Measurements from ENCODE around the genes GABRD and PRKCZ.

GRCh38 chr1:1923051-1923487 lies 4.0 kb upstream of the TMEM52 start:
- RAMPAGE, long total RNA = no peak
- RRBS, 2 experiments = no CpG with 5 or more reads among the region's 14 CpGs
CAGE:
- cytosol, long polyA minus RNA = no peak
- cytosol, long polyA plus RNA = no peak
- long polyA plus RNA = no peak
- nucleolus, long total RNA = no peak
- nucleus, long polyA plus RNA = no peak
- nucleus, long total RNA = no peak

GRCh38 chr1:1954699-1955213 lies 35.7 kb upstream of the TMEM52 start:
- RAMPAGE, long total RNA = no peak
- RRBS, 2 experiments = no CpG with 5 or more reads among the region's 31 CpGs
CAGE:
- cytosol, long polyA minus RNA = no peak
- cytosol, long polyA plus RNA = no peak
- long polyA plus RNA = no peak
- nucleolus, long total RNA = no peak
- nucleus, long polyA plus RNA = no peak
- nucleus, long total RNA = no peak

DNA sequence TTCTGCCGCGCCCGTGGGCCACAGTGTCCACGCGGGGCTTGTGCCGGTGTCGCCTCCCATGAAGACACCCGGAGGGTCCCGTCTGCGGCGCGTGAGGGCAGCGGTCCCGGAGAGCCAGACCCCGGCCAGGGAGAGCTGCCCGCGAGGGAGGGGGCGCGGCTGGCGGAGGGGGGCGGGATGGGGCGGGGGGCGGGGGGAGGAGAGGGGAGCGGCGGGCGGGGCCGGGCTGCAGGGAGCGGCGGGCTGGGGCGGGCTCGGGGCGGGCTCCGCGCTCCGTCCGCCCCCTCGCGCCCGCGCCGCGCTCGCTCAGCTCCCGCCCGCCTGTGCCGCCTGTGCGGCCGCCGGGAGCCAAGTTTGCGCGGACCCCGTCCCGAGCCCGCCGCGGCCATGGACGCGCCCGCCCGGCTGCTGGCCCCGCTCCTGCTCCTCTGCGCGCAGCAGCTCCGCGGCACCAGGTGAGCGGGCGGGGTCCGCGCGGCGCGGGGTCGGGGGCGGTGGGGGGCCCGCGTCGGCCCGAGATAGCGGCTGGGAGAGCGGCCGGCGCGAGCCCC lies at the start of gene GABRD:
Gene GABRD (plus strand): TSS at position 309 of the 551 bp plus-strand sequence.
- RAMPAGE, long total RNA = no peak
- RRBS, 2 experiments = 12 to 26% methylated on average over 19 to 23 of the region's 83 CpGs
CAGE:
- cytosol, long polyA minus RNA = no peak
- cytosol, long polyA plus RNA = no peak
- long polyA plus RNA = no peak
- nucleolus, long total RNA = no peak
- nucleus, long polyA plus RNA = no peak
- nucleus, long total RNA = no peak

DNA sequence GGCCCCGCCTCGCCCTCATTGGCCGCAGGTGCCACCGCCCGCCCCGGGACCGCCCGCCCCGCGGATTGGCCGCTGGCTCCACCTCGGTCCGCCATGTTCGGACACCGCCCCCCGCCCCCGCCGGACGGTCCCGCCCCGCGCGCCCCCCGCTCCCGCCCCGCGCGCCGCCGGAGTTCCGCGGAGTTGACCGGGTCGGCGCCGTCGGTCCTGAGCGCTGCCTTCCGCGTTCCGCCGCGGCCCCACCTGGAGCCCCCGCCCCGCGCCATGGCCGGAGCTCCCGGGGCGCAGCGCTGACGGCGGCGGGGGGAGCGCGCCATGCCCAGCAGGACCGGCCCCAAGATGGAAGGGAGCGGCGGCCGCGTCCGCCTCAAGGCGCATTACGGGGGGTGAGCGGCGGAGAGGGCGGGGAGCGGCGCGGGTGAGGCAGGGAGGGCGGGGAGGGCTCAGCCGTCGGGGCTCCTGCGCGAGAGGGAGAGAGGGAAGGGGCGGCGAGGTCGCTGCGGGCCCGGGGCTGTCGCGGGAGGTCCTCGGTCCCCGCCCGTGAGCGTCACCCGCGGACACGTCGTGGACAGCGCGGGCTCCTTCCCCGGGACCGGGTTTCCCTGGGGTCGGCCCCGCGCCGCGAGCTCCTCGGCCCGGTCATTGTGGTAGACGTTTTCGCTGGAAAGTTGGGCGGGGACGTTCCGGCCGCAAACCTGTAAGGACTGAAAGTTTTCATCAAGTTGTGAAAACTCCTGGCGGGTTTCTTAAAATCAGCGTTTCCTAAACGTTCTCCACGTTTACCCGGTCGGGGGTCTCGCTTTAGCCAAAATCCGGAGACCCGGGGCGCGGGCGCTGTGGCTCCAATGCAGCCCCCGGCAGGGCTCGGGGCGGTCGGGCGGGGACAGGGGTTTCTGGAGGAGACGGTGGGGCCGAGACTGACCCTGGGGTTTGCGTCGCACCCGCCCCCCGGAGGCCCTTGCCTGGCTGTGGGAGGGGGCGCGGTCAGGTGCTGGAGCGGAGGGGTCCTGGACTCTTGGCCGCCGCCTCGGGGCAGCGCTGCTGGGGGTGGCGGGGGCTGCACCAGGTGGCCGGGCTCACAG lies at the start of gene PRKCZ:
Gene PRKCZ (plus strand): TSS at position 96 of the 1,082 bp plus-strand sequence.
- RAMPAGE, long total RNA = no peak
- RRBS, 2 experiments = 3 to 6% methylated on average over 73 to 87 of the region's 138 CpGs
CAGE:
- cytosol, long polyA minus RNA = no peak
- cytosol, long polyA plus RNA = no peak
- long polyA plus RNA = no peak
- nucleolus, long total RNA = no peak
- nucleus, long polyA plus RNA = no peak
- nucleus, long total RNA = no peak

DNA sequence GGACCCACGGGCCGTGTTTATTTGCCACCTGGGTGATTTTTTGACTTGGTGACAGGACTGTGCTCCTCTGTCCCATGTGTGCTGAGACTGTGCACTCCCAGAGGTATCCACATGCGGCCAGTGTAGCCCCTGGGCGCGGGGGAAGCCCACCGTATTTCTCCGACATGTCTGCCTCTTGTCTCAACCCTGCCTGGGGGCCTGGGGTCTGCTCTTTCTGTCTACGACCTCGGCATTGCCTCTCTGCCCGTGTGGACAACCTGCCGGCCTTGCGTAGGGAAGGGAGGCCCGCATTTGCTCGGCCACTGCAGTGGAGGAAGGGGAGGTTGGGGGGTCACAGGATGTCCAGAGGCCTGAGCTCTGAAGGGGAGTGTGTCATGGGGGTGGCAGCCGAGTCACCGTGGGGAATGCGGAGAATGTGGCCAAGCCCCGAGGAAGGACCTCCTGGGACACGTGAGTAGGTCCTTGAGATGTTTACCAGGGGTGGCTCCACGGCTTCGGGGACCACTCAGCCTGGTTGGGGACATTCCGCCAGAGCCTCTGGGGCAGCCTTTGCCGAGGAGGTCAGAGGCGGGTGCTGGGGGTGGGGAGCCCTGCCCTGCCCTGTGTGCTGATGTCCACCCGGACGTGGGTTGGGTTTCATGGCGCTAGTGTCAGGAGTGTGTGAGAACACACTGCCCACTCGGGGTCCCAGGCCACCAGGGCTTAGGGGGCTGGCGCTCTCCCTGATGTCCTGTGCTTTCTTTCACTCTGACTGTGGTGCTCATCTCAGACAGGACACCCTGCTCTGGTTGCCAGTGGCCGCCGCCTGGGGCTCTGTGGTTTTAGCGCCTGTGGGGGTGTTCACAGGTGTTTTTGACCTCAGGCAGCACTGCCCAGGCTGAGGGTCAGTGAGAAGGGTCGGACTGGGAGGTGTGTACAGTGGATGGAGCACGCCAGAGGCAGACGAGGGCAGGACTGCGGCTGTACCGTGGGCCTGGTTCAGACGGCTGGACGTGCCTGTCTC lies 11.2 kb downstream of the PRKCZ start:
- RAMPAGE, long total RNA = no peak
- RRBS, 2 experiments = no CpG with 5 or more reads among the region's 39 CpGs
CAGE:
- cytosol, long polyA minus RNA = no peak
- cytosol, long polyA plus RNA = no peak
- long polyA plus RNA = no peak
- nucleolus, long total RNA = no peak
- nucleus, long polyA plus RNA = no peak
- nucleus, long total RNA = no peak

GRCh38 chr1:2124737-2125384 lies 69.7 kb downstream of the FAAP20 start:
- RAMPAGE, long total RNA = no peak
- RRBS, 2 experiments = no CpG with 5 or more reads among the region's 26 CpGs
CAGE:
- cytosol, long polyA minus RNA = no peak
- cytosol, long polyA plus RNA = no peak
- long polyA plus RNA = no peak
- nucleolus, long total RNA = no peak
- nucleus, long polyA plus RNA = no peak
- nucleus, long total RNA = no peak

GRCh38 chr1:2242942-2243998 lies 15.2 kb downstream of the SKI start:
- RAMPAGE, long total RNA = no peak
- RRBS, 2 experiments = no CpG with 5 or more reads among the region's 37 CpGs
CAGE:
- cytosol, long polyA minus RNA = no peak
- cytosol, long polyA plus RNA = no peak
- long polyA plus RNA = no peak
- nucleolus, long total RNA = no peak
- nucleus, long polyA plus RNA = no peak
- nucleus, long total RNA = no peak

DNA sequence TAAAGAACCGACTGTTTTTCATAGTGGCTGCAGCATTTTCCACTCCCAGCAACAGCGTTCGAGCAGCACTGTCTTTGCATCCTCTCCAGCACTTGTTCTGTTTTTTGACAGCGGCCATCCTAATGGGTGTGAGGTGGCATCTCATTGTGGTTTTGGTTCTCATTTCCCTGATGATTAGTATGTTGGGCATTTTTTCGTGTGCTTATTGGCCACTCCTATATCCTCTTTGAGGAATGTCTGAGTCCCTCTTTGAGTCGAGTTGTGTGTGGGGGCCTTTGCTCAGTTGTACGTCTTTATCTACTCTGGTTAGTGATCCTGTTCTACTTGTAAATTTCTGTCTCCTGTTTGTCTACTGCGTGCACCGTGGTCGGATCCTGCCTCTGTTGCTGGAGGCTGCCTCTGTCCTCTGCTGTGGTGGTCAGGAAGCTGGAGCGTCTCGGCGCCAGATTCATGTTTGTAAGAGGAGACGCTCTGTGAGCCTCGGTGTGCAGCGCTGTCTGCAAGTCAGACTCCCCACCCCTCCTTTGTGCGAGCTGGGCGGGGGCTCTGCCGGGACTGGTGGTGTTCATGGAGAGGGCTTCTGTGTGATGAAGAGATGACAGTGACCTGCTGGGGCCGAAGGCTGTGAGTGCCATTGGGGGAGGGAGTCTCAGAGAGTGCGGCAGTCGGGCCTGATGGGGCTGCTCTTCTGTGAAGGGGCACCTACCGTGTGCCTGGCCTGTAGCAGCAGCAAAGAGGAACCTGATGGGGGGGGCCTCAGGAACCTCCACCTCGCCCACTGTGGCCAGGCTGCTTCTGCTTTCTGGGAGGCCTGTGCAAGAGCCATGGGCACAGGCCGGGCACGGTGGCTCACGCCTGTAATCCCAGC lies 18.2 kb downstream of the SKI start:
- RAMPAGE, long total RNA = no peak
- RRBS, 2 experiments = no CpG with 5 or more reads among the region's 27 CpGs
CAGE:
- cytosol, long polyA minus RNA = no peak
- cytosol, long polyA plus RNA = no peak
- long polyA plus RNA = no peak
- nucleolus, long total RNA = no peak
- nucleus, long polyA plus RNA = no peak
- nucleus, long total RNA = no peak

DNA sequence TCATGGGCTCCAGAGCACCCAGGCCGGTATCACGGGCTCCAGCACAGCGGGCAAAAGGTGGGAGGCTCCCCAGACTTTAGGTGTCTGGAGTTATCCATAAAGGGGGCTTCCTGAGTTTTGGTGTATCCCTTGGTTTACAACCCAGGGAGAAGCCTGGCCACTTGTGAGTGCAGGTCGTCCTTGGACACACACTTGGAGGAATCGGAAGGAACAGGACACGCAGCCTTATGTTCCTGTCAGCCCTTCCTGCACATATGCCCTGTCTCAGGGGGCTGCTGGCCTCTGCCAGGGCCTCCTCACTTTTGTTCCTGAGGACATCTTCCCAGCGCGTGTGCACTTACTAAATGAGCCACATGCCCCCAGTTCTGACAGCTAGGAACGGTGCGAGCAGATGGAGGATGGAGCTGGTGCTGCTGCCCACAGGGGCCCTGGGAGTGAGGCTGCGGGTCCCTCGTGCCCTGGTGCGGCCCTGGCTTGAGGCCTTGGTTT lies 25.2 kb downstream of the SKI start:
- RAMPAGE, long total RNA = no peak
- RRBS, 2 experiments = 100% methylated on average over 1 of the region's 13 CpGs; no CpG with 5 or more reads in 1 of the 2 experiments
CAGE:
- cytosol, long polyA minus RNA = no peak
- cytosol, long polyA plus RNA = no peak
- long polyA plus RNA = no peak
- nucleolus, long total RNA = no peak
- nucleus, long polyA plus RNA = no peak
- nucleus, long total RNA = no peak

DNA sequence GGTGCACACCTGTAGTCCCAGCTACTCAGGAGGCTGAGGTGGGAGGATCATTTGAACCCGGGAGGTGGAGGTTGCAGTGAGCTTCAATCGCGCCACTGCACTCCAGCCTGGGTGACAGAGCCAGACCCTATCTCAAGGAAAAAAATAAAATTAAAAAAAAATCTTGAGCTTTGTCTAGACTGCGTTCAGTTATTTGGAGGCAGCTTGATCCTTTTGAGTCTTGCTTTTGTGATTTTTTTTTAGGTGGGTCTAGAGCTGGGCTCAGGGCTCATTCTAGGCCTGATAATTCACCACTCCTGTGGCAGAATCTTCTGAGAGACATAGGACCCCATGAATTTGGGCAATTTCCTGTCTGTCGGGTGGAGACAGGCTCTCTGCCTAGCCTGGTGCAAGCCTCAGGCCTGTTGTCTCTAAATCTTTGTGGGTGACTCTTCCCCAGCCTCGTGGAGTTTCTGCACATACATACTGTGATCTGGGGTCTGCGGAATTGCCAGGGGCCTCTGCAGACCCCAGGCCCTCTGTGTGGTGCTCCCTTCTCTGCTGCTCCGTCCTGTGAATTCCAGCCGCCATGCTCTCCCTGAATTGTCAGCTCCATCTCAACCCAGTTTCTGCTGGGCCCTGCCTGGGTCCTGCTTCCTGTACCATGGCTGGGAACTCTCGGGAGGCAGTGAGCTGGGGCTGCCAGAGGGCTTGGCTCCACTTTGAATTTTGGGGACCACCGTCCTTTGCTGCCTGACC lies 37.9 kb downstream of the SKI start:
- RAMPAGE, long total RNA = no peak
- RRBS, 2 experiments = no CpG with 5 or more reads among the region's 11 CpGs
CAGE:
- cytosol, long polyA minus RNA = no peak
- cytosol, long polyA plus RNA = no peak
- long polyA plus RNA = no peak
- nucleolus, long total RNA = no peak
- nucleus, long polyA plus RNA = no peak
- nucleus, long total RNA = no peak

- RAMPAGE, long total RNA = no peak
- RRBS, 2 experiments = no CpG with 5 or more reads among the region's 22 CpGs
CAGE:
- cytosol, long polyA minus RNA = no peak
- cytosol, long polyA plus RNA = no peak
- long polyA plus RNA = no peak
- nucleolus, long total RNA = no peak
- nucleus, long polyA plus RNA = no peak
- nucleus, long total RNA = no peak
Observed at GRCh38 chr1:2267259-2267823, 39.2 kb downstream of the SKI start.

GRCh38 chr1:2284210-2284913 lies 56.2 kb downstream of the SKI start:
- RAMPAGE, long total RNA = no peak
- RRBS, 2 experiments = 94 to 95% methylated on average over 11 to 13 of the region's 21 CpGs
CAGE:
- cytosol, long polyA minus RNA = no peak
- cytosol, long polyA plus RNA = no peak
- long polyA plus RNA = no peak
- nucleolus, long total RNA = no peak
- nucleus, long polyA plus RNA = no peak
- nucleus, long total RNA = no peak

DNA sequence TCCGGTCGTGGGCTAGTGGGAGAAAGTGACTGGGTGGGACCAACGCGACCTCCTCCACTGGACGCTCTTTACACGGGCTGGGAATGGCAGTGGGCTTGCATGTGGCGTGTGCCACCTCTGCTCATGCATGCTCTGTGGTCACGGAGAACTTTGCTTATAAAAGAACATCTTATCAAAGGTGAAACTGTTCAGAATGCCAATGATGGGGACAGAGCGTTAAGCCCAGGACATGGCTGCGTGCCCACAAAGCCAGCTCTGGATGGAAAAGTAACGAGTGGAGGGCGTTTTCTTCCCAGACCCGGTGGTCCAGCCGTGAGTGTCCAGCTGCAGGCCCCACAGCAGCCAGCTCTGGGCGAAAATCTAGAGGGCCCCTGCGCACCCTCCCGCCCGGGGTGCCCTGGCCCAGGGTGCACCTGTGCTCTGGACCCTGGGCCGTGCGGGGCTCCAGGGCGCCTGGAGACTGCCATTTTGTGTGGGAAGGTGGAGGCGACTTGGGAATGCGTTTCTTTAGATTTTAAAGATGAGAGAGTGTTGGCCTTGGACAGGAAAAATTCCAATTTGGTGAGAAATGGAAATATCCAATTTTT lies 58.7 kb downstream of the SKI start:
- RAMPAGE, long total RNA = no peak
- RRBS, 2 experiments = 87 to 97% methylated on average over 5 of the region's 23 CpGs
CAGE:
- cytosol, long polyA minus RNA = no peak
- cytosol, long polyA plus RNA = no peak
- long polyA plus RNA = no peak
- nucleolus, long total RNA = no peak
- nucleus, long polyA plus RNA = no peak
- nucleus, long total RNA = no peak

GRCh38 chr1:2292071-2293129 lies 64.3 kb downstream of the SKI start:
- RAMPAGE, long total RNA = no peak
- RRBS, 2 experiments = no CpG with 5 or more reads among the region's 30 CpGs
CAGE:
- cytosol, long polyA minus RNA = no peak
- cytosol, long polyA plus RNA = no peak
- long polyA plus RNA = no peak
- nucleolus, long total RNA = no peak
- nucleus, long polyA plus RNA = no peak
- nucleus, long total RNA = no peak

DNA sequence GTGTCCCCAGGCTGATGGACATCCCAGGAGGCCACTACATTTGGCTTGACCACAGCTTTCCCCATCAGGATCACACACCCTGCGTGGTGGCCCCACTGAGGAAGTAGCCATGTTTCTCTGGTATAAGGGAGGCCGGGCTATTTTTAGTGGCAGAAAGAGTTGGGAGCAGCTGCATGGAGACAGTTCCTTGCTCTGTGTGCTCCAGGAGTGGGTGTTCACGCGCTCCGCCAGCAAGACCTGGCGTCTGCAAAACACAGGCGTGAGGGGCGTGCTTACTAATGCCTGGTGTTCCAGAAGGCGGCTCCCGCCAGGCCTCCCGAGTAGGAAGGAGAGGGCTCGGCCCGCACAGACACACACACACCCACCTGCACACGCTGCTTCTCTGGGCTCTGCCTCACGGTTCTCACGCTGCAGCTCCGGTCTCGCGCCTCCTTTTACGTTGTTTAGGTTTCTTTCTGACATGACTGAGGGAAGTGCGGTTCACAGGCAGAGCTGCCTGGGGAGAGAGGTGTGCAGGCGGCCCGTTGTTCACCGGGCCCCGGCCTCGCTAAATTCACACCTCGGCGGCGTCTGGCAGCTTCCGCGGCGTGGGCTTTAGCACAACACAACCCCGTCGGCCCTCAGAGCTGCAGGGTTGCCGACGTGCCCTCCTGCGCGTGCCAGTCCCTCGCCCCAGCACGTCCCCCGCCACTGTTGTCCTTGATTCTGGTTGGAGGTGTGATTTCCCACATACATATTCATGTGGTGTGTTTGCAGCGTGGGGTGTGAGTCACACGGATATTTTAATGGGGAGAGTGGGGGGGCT lies 76.9 kb downstream of the SKI start:
- RAMPAGE, long total RNA = no peak
- RRBS, 2 experiments = no CpG with 5 or more reads among the region's 43 CpGs
CAGE:
- cytosol, long polyA minus RNA = no peak
- cytosol, long polyA plus RNA = no peak
- long polyA plus RNA = no peak
- nucleolus, long total RNA = no peak
- nucleus, long polyA plus RNA = no peak
- nucleus, long total RNA = no peak

DNA sequence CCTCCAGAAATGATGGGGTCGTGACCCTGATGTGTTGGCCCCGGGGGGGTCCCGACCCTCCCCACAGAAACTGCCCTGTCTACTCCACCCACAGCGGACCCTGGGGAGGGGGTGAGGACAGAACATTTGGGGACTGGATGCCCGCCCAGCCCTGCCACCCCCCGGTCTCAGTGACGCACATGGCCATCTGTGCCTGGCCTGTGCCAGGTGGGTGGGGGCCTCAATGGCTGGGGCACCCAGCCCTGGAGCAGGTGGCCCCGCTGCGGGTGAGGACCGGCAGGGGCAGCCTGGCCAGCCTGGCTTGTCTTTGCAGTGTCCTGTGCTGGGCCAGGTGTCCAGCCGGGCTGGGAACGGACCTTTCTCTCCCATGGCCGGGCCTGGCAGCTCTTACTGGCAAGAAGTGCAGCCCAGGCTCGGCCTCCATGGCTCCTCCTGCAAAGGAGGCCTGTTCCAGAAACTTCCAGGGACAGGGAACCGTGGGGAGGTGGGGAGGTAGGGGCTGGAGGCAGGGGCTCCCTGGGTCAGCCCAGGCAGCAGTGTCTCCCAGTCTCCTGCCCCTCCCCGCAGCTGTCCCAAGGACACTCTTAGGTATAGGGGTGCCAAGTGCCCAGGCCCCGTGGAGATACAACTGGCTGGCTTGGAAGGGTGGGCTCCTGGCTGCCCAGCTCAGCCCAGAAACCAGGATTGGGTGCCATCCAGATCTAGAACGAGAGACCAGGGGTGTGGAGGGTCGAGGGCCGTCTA lies 78.4 kb downstream of the MORN1 start:
- RAMPAGE, long total RNA = no peak
- RRBS, 2 experiments = 41 to 47% methylated on average over 2 to 6 of the region's 20 CpGs
CAGE:
- cytosol, long polyA minus RNA = no peak
- cytosol, long polyA plus RNA = no peak
- long polyA plus RNA = no peak
- nucleolus, long total RNA = no peak
- nucleus, long polyA plus RNA = no peak
- nucleus, long total RNA = no peak

GRCh38 chr1:2354781-2355619 lies 36.4 kb downstream of the MORN1 start:
- RAMPAGE, long total RNA = no peak
- RRBS, 2 experiments = 45 to 46% methylated on average over 10 of the region's 38 CpGs
CAGE:
- cytosol, long polyA minus RNA = no peak
- cytosol, long polyA plus RNA = no peak
- long polyA plus RNA = no peak
- nucleolus, long total RNA = no peak
- nucleus, long polyA plus RNA = no peak
- nucleus, long total RNA = no peak

- RAMPAGE, long total RNA = no peak
- RRBS, 2 experiments = no CpG with 5 or more reads among the region's 28 CpGs
CAGE:
- cytosol, long polyA minus RNA = no peak
- cytosol, long polyA plus RNA = no peak
- long polyA plus RNA = no peak
- nucleolus, long total RNA = no peak
- nucleus, long polyA plus RNA = no peak
- nucleus, long total RNA = no peak
Observed at GRCh38 chr1:2384067-2384962, 7.0 kb downstream of the MORN1 start.

GRCh38 chr1:2408833-2409396 lies 3.4 kb downstream of the PEX10 start:
- RAMPAGE, long total RNA = no peak
- RRBS, 2 experiments = no CpG with 5 or more reads among the region's 17 CpGs
CAGE:
- cytosol, long polyA minus RNA = no peak
- cytosol, long polyA plus RNA = no peak
- long polyA plus RNA = no peak
- nucleolus, long total RNA = no peak
- nucleus, long polyA plus RNA = no peak
- nucleus, long total RNA = no peak